SJSA1 (cell line): ENCODE measurements around the genes EPC1 and ITGB1.

- RAMPAGE, long total RNA = no peak
Measured at GRCh38 chr10:30445005-30445204, 10.9 kb downstream of the MAP3K8 start.

DNA sequence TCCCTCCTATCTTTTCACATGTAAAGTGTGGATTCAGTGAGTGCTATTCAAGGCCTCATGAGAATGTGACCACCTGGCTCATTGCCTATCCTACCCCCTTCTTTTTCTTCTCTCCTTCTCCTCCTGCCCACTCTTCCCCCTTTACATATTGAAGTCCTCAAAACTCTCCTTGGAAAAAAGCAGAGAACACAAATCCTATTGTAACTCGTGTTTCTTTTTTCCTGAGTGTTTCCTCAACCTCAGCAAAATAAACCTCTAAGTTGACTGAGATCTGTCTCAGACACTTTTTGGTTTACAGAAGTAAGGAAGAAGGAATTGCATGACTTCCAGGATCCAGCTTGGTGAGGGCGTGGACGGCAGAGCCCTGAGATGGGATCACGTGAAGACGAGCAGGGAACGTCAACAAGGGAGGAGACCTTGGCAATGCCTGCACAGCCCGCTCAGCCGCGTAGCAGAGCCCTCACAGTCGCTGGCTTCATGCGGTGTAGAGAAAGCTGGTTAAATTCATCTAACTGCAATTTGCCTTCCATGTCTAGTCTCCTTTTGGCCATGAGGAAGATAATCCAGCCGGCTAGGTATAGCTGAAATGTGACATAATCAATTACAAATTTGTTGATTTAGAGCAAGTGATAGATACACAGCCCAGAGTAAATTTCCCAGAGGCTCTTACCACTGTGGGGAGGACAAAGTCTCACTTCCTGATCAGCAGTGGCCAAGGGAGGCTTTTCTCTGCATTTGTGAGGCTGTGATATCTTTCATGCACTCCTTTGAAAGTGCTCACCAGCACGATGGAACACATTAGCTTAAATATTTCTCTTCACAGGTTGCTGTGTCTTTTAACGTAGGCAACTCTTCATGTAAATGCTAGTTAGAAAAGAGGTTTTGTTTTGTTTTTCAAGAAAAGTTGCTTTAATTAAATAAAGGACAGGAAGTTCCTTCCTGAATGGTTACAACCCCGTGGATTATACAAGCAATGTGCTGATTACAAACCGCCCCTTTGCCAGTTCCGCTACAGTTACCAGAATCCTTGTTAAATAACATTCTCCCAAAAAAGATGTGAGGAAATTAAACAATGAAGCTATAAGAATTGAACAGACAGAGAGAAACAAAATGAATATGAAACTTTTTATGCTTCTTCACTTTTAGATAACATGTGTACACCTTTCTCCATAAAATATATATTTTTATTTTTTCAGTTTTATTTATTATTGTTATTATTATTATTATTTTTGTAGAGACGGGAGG, 75.5 kb downstream of the LYZL2 start:
- RAMPAGE, long total RNA = no peak

- RAMPAGE, long total RNA = no peak
Measured at GRCh38 chr10:30587360-30587932, 42.1 kb downstream of the LYZL2 start.

DNA sequence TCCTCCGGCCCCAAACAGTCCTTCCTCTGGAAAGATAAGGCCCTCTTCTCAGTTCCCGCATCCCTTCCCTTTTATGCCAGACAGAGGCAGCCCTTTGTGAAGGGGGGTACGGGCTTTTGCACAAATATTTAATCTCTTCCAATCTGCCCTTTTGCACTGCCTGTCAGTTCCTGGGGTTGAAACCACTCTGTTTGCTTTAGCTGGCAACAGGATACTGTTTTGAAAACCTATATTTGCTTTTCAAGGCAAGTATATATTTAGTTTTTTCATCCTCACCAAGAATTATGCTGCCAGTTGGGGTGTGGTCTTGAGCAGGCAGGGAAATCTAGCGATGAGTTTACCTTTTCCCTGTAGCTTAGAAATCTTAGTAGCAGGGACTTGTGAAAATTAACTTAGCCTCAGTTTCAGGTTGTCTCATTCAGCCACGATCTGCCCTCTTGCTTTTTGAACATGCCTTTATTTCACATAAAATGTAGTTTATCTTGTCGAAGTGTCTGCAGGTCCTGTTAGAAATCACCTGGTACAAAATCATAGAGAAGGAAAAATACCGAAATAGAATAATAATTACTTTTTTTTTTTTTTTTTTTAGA, 23.7 kb downstream of the LYZL2 start:
- RAMPAGE, long total RNA = no peak

- RAMPAGE, long total RNA = no peak
Measured at GRCh38 chr10:30644685-30645099, 15.1 kb upstream of the LYZL2 start.

- RAMPAGE, long total RNA = no peak
Measured at GRCh38 chr10:30700255-30700822, 70.8 kb upstream of the LYZL2 start.

DNA sequence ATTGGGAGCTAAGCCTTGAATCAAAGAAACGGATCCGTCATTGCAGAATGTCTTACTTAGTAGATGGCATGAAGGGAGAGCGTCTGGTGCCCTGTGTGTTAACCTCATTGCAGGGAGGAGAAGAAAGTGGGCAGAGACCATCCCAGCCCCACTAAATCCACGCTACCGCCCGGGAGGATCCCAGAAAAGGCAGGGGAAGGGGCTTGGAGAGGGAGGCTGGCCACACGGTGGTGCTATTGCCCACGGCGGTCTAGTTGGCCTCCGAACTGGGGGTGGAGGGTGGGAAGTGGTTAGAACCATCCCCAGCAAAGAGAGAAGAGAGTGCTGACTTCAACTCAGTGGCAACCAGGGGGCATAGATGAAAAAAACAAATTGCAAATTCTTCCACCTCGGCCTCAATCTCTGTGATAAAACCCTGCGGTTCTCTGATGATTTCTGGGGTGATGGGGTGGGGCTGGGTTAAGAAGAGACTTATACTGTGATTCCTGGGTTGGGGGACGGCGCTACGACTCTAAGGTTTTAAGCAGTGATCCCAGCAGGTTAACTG, 154.3 kb upstream of the LYZL2 start:
- RAMPAGE, long total RNA = no peak

GRCh38 chr10:31320171-31321128, 1.4 kb downstream of the ZEB1 start:
- RAMPAGE, long total RNA = no peak

DNA sequence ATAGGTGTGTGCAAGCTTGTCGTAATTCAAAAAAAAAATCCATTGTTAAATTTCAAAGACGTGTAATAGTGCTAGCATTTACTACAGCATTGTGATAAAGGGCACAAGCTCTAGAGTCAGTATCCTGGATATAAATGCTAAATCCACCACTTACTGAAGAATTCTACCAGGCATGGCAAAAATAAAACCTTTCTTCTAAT, 108.0 kb downstream of the ZEB1 start:
- RAMPAGE, long total RNA = no peak

GRCh38 chr10:31697133-31697579, 231.5 kb downstream of the ARHGAP12 start:
- RAMPAGE, long total RNA = no peak

DNA sequence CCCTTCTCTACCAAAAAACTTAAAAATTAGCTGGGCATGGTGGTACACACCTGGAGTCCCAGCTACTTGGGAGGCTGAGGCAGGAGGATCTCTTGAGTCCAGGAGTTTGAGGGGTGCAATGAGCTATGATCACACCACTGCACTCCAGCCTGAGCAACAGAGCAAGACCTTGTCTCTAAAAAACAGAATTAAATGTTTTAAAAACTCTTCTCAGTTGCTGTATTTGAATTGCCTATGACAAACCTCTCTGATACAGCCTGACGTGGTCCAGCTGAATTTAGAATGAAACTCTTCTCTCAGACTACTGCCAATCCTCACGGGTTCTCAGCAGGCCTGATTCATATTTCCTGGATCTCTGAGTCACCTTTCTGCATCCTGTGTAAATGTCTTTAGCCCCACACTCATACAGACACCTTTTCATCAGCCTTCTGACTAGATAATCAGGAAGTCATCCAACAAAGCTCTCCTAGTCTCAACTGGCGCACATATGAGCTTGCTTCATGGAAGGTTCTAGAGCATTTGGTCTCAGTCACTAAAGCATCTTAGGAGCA, 183.1 kb downstream of the ARHGAP12 start:
- RAMPAGE, long total RNA = no peak

- RAMPAGE, long total RNA = no peak
Measured at GRCh38 chr10:31759661-31760243, 168.9 kb downstream of the ARHGAP12 start.

DNA sequence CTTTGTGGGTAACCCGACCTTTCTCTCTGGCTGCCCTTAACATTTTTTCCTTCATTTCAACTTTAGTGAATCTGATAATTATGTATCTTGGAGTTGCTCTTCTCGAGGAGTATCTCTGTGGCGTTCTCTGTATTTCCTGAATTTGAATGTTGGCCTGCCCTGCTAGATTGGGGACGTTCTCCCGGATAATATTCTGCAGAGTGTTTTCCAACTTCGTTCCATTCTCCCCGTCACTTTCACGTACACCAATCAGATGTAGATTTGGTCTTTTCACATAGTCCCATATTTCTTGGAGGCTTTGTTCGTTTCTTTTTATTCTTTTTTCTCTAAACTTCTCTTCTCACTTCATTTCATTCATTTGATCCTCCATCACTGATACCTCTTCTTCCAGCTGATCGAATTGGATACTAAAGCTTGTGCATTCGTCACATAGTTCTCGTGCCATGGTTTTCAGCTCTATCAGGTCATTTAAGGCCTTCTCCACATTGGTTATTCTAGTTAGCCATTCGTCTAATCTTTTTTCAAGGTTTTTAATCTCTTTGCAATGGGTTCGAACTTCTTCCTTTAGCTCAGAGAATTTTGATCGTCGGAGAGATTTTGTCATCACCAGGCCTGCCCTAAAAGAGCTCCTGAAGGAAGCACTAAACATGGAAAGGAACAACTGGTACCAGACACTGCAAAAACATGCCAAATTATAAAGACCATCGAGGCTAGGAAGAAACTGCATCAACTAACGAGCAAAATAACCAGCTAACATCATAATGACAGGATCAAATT, 37.0 kb downstream of the ARHGAP12 start:
- RAMPAGE, long total RNA = no peak

DNA sequence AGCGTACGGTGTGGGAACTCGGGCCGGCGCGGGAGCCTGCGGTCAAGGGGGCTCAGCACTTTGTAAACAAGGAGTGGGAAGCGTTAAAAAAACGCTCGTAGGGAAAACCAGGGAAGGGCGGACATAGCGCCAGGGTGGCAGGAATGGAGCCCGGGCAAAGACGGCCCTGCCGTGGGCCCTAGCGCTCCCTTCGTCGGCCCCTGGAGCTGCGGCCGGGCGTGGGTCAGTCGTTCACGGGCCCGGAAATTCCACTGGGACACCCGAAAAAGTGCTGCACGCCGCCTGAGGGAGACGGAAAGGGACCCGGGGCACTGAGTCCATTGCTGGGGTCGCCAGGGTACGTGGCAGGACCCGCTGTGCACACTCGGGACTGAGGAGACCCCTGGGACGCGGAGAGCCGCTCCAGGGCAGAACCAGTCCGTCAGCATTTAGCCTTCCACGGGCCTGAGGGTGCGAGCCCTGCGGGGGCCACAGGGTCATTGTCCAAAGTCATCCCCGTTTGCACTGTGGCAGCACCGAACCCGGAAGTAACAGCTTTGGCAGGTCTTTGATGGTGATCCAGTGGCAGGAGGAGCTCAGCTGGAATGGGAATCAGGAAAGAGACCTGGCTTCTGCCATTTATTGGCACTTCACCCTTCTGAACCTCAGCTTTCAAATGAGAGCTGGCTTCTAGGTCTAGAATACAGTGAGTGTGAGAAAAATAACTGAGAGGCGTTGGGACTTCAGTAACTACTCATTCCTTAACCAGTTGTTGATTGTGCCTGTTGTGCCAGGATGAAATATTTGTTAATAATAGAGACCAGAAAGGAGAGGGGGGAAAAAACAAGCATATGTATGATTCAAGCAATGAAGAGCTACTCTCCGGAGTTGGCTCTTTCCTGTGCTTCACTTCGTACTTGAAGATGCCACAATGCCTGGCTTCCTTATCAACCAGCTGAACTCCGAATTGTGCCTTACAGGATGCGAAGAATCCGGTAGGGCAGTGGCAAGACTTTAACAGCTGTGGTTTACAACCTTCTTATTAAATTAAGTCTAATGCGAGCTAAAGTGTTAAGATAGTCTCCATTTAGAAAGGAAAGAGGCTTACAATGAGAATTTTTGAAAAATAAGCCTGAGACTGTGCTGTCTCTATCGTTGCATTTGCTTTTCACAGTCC, 748 bp upstream of the ARHGAP12 start:
- RAMPAGE, long total RNA = no peak

DNA sequence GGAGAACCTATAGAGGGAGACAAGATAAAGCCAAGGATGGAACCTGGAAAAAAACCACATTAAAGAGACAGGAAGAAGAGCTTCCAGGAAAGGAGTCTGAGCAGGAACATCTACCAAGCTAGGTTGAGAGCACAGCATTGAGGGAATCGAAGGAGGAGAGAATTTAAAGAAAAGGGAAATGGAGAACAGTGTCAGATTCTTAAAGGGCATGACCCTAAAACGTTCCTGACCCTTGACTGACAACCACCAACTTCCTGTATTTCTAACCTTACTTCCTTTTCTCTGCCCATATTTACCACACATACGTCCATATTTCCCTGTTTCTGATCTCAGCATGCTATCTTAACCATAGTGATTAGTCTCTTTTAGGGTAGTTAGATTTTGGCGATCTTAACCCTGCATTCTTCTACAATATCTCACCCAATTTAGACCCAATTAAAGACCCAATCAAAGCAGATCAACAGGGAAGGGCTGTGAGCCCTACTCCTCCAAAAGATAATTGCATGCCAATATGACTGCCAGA, 48.7 kb upstream of the ARHGAP12 start:
- RAMPAGE, long total RNA = no peak

DNA sequence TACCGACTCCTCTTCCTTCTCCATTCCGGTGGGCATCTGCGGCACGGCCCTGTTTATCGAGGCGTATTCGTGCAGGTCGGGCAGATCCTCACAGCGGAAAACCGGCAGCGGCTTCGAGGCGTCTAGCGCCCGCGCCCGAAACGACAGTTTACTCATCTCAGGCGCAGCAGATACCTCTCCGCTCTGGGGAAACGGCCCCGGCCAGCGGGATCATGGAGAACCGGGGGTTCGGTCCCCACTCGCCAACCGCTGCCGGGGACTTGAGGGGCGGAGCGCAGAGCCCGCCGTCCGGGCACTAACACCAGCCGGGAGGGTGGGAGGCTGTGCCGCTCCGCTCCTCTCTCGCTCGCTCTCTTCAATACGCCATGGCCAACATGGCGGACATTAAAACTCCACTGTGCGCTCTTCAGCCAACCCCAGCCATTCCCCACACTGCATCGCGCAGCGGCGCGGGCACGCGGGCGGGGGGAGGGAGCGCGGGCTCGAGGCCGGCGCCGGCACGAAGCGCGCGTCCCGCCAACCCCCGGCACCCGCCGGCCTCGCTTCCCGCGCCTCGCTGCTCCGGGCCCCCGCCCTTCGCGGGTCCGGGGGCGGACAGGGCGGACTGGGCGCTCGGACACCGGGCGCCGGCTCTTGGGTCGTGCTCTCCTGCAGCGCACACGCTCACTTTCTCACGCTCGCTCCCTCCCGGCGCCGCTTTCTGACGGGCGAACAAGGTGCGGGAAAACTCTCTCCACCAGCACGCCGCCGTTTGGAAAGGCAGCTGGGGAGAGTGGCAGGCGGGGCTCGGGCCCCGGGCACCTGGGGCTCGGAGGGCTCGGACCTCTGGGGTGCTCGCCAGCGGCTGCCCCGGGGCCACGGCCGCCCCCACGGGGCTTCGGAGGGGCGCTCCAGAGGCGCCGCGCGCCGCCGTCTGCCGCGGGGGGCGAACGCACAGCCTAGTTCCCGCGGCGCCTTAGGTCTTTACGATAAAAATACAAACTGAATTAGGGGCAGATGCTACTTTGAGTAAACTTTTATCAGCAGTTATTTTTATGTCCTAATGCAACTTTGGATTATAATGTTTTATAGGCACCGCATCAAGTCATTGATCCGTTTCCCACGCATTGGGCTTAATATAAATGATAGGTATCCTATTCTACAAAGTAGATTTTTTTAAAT, at the start of gene EPC1:
Gene EPC1, minus strand, starts transcription at position 399 of the 1,161 bp plus-strand sequence.
- RAMPAGE, long total RNA = start-site peak on the minus strand centred at position 365 of the sequence, 74 bp wide, 617 and 439 reads in 2 replicates

DNA sequence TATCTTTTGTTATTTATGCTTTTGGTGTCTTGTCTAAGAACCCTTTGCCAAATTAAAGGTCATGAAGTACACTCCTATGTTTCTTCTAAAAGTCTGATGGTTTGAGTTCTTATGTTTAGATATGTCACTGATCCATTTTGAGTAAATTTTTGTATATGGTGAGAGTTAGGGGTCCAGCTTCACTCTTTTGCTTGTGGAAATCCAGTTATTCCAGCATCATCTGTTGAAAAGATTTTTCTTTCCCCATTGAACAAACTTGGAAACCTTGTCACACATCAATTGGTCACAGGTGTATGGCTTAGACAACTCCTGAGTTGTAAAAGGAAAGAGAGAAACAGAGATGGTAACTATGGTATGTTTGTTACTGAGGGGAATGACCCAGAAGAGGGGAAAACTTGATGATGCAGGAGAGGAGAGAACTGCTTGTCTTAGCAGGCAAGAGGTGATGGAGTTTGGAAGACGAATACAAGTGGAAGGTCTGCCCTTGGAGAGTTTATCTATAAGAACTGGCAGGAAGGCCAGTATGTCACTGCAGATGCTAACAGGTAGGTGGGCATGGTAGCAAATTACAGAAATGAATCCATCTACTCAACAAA, 61.6 kb downstream of the ITGB1 start:
- RAMPAGE, long total RNA = no peak

DNA sequence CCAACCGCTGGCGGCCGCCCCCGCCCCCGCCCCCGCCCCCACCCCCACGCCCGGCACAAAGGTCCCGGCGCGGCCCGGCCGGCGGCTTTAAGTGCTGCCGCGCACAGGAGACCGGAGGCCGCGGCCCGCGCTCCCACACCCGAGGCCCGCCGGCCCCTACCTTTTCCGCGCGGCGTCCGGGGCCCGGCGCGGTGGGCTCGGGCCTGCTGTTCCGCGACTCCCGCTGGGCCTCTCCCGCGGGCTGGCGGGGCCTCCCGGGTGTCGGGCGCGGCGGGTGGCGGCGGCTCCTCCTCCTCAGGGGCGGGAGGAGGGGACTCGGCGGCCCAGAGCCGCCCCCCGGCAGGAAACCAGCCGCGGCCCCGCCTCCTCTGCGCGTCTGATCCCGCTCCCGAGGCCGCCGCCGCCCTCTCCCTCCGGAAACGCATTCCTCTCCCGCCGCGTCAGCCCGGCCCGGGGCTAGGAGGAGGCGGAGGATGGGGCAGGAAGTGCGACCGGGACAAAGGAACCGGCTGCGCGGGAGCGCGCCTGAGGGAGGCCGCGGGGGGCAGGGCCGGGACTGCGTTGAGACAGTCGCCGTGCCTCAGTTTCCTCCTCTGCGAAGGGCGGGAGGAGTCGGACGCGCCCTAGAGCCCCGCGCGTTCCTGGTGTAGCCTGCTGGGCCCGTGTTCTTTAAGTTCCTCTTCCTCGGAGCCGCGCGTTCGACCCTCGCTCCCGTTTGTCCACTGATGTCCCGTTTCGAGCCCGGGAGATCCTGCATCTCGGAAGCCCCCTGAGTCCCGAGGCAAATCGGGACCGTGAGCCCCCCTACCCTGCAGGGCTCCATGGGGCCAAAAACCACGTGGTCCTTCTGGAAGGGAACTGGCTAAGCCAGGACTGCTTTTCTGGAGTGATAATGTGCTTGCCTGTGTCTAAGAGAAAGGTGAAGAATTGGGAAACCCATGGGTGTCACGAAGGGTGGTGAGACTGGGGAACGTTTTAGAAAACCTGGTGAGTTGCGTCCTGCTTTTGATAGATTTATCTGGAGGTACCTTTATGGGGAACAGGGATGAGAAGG, at the start of gene ITGB1:
Gene ITGB1, minus strand, starts transcription at position 246 of the 1,054 bp plus-strand sequence.
- RAMPAGE, long total RNA = start-site peak on the minus strand centred at position 234 of the sequence, 60 bp wide, 15,896 and 9,613 reads in 2 replicates

DNA sequence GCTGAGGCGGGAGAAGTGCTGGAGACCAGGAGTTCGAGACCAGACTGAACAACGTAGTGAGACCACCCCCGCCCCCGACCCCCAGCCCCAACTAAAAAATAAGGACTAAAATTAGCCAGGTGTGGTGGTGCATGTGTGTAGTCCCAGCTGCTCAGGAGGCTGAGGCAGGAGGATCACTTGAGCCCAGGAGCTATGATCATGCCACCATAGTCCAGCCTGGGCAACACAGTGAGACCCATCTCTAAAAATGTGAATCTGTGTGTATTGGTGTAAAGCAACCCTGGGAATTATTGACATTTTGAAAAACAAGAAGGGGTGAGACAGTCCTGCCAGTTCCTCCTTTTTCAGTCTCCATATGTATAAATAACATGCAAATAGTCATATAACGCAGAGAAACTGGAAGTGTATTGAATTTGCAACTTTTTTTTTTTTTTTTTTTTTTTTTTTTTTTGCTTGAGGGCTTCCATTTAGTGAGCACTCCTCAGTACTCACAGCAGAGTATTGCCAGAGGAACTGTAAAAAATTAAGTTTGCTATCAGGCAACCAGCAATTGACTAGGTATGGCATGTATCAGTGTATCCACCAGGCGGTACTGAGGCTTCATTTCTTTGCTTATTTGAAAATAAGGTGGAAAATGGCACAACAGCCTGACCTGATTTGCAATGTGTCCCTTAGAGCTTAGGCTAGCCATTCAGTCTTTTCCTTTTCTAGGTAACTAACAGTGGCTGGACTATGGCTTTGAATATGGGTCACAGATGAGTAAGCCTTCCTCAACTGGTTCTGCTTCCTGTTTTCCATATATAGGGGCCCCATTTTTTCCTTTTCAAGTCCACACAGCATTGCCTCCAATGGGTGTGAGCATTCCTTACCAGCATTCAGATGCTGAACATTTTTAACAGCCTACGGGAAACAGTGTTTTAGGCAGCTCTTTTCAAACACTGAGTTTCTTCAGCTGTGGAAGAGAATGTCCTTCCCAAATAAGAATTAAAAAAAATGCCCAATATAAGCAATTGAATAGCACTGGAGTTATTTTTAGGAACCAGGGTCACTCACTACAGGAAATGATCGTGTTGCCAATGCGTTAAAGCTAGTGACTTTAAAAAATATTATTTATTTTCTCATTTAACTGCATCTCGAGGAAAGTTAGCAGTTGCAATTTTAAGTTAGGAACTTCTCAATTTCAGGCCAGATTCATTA, 3.7 kb upstream of the ITGB1 start:
- RAMPAGE, long total RNA = no peak

GRCh38 chr10:32985517-32986005, 27.5 kb upstream of the ITGB1 start:
- RAMPAGE, long total RNA = no peak